Measurements from ENCODE around the gene CCDC87.

DNA sequence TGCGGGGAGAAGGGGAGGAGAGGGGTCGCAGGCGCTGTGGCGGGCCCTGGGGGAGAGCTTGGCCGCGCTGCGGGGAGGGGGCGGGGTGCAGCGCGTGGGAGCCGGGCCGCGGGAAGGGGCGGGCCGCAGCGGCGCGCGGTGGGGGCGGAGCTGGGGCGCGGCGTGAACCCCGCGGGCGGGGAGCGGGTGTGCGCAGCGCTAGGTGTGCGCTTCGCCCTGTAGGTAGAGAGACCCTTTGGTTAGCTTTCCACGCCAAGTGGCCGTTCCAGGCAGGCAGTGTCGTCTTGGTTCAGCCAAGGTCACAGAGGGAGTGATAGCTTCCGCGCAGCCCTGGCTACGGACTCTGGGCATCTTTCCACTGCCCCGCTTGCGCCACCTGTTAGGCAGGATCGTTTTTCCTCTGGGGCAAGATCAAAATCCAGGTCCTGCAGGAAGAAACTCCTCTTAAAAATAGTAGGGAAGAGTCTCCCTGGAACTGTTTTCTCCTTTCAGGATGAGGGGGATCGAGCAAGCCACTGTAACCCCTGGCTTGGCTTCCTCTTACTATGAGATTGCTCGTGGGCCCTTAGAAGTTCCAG, 404 bp downstream of the BANF1 start:
- RRBS: no CpG with 5 or more reads among the region's 42 CpGs

GRCh38 chr11:66015313-66016000, 3.6 kb downstream of the CST6 start:
- RRBS: no CpG with 5 or more reads among the region's 13 CpGs

DNA sequence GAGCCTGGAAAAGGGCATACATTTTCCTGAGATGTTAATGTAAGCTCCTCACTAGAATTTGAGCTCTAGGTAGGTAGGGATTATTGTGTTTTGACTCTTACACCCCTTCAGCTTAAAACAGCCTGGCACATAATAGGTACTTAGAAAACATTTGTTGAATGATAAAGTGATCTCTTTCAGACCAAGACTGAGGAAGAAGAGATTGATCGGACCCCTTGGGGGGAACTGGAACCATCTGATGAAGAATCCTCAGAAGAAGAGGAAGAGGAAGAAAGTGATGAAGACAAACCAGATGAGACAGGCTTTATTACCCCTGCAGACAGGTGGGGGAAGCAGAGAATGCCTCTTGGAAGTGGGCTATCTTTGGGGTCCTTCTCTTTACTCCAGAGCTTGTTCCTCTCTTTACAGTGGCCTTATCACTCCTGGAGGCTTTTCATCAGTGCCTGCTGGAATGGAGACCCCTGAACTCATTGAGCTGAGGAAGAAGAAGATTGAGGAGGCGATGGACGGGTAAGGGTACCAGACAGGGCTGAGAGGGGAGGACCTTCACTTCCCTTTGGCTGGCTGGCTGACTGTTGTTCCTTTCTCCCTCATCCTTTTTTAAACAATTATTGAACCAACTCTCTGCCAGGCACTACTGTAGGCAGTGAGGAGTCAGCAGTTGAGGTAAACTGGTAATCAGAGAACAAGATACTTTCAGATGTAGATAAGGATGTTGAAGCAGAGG, 6.7 kb upstream of the PACS1 start:
- RRBS: no CpG with 5 or more reads among the region's 3 CpGs

DNA sequence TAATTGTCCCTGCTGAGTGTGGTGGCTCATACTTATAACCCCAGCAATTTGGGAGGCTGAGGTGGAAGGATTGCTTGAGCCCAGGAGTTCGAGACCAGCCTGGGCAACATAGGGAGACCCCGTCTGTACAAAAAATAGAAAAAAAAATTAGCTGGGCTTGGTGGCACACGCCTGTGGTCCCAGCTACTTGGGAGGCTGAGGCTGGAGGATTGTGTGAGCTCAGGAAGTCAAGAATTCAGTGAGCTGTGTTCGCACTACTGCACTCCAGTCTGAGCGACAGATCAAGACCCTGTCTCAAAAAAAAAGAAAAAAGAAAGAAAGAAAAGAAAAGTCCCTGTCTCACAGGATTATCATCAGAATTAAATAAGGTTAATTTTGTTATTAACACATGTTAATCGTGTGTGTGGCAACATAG, 10.9 kb downstream of the PACS1 start:
- RRBS: no CpG with 5 or more reads among the region's 6 CpGs

- RRBS: no CpG with 5 or more reads among the region's 7 CpGs
These were observed 11.4 kb downstream of the PACS1 start for GRCh38 chr11:66081352-66081961.

DNA sequence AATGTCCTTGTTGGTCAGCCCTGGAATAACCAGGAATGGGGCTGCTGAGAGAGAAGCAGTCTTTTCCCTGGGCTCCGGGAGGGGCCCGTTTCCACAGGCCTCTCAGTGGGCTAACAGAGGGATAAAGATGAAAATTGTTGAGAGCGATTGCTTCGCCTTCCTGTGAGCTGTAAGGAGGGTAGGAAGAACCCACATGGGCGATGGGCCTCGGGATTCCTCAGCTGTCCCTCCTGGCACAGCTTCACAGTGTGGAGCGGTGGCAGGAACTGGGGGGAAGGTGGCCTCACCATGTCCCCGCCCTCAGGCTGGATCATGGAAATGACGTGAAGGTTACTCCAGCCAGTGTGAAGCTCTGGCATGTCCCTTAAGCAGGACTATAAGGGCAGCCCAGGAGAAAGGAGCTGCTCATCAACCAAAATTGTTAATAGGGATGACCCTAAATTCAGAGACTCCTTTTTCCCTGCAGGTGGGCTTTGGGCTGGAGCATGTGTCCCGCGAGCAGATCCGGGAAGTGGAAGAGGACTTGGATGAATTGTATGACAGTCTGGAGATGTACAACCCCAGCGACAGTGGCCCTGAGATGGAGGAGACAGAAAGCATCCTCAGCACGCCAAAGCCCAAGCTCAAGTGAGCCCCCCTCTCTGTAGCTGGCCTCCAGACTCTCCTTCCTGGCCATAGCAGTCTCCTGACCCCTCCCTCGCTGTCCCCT, 37.2 kb upstream of the KLC2 start:
- RRBS: no CpG with 5 or more reads among the region's 15 CpGs

GRCh38 chr11:66282014-66283288, 4.5 kb downstream of the CNIH2 start:
- RRBS: no CpG with 5 or more reads among the region's 50 CpGs

GRCh38 chr11:66351243-66351360, 3.7 kb upstream of the B4GAT1 start:
- RRBS: no CpG with 5 or more reads among the region's 3 CpGs

DNA sequence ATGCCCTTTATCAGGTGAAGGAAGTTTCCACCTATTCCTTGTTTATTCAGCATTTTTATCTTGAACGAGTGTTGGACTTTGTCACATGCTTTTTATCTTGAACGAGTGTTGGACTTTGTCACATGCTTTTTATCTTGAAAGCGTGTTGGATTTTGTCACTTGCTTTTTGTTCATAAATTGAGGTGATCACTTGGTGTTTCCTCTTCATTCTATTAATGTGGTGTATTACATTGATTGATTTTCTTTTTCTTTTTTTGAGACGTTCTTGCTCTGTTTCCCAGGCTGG, 3.9 kb upstream of the B4GAT1 start:
- RRBS: no CpG with 5 or more reads among the region's 4 CpGs

DNA sequence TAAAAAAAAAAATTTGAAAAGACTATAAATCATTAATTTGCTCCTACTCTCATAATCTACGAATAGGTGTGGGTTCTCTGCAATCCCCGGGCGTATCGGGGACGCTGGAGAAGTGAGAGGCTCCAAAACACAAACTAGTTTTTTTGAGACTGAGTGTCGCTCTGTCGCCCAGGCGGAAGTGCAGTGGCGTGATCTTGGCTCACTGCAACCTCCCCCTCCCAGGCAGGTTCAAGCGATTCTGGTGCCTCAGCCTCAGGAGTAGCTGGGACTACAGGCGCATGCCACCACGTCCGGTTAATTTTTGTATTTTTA, 707 bp upstream of the SLC29A2 start:
- RRBS: 1% methylated on average over 2 of the region's 13 CpGs

- RRBS: no CpG with 5 or more reads among the region's 9 CpGs
These were observed 1.3 kb upstream of the PELI3 start for GRCh38 chr11:66465378-66465903.

DNA sequence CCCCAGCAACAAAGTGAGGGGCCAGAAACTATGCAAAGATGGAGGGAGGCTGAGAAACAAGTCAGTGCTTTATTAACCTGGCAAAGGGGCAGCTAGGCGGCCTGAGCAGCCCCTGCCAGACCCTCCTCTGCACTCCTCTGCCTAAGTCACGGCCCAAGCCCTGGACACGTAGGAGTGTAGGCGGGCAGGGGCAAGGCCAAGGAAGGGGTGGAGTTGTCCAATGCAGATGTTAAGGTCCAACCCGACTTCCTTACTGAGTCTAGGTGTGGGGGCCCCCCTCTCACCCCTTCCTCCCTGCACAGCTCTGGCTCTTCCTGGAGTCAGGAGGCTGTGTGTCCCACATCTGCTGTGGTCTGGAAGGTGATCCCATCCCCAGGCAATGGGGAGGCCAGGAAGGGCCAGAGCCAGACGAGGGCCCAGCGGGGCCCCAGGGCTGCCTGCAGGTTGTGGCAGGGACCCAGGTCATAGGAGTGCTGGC, 6.6 kb downstream of the ZDHHC24 start:
- RRBS: no CpG with 5 or more reads among the region's 7 CpGs

GRCh38 chr11:66592295-66593431, at the start of gene CCDC87:
Gene CCDC87 (minus strand): TSS chr11:66593063.
- RRBS: 2% methylated on average over 31 of the region's 78 CpGs

DNA sequence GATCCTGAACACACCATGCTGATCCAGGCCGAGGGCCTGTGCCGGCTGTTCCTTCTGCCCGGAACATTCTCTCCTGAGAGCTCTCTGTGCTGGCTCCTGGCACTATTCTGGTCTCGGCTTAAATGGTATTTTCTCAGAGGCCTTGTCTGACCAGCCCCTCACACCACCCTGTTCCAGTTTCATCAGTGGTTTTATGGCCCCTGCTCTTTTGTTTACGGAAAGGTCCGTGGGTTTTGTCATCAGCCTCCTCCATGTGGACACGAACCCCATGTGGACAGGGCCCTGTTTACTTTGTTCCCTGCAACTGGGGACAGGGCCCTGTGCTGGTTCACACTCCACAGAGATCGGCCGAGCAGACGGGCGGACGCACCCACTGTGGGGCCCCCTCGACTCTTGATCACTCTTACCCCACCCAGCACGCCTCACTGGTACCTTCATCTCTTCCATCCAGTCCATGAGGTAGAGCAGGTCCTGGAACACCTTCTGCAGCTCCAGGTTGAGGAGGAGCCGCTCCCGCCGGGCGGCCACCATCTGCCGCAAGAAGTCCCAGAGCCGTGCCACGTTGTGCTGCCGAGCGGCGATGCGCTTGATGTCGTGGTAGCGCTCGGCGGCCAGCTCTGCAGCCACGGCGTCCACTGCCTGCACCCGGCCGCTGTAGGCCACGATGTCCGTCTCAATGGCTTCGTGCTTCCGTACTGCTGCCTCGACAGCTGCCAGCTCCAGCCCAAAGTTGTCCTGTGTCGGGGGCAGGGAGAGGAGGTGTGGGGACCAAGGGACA, 21.7 kb downstream of the SPTBN2 start:
- RRBS: 91% methylated on average over 2 of the region's 39 CpGs

DNA sequence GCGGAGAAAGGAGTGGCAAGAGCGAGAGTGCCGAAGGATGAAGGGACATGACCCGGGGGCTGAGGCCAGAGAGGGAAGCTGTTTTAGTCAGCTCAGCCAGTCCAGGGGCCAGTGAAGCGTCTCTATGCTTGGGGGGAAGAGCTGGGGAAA, 8.4 kb downstream of the SPTBN2 start:
- RRBS: no CpG with 5 or more reads among the region's 5 CpGs

DNA sequence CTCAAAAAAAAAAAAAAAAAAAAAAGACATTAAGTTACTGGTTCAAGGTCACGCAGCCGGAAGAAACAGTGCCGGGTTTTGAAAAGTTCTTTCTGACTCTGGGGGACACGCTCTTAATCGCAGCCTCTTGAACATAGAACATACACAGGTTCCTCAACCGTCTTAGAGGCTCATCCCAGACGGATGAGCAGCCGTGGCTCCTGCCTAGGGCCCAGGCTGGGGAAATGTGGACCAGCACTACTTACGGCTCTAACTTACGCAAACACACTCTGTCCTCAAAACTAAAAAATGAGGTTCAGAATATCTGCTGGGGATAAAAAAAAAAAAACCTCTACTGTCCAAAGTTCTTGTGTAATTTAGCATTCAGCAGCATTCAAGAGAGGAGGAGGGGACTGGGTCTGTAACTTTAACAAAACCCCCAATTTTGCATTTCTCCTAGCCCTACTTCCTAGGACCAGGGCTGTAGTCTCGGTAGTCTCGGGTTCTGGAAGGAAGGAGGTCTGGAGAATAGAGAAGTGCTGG, 6.1 kb downstream of the SPTBN2 start:
- RRBS: no CpG with 5 or more reads among the region's 12 CpGs

DNA sequence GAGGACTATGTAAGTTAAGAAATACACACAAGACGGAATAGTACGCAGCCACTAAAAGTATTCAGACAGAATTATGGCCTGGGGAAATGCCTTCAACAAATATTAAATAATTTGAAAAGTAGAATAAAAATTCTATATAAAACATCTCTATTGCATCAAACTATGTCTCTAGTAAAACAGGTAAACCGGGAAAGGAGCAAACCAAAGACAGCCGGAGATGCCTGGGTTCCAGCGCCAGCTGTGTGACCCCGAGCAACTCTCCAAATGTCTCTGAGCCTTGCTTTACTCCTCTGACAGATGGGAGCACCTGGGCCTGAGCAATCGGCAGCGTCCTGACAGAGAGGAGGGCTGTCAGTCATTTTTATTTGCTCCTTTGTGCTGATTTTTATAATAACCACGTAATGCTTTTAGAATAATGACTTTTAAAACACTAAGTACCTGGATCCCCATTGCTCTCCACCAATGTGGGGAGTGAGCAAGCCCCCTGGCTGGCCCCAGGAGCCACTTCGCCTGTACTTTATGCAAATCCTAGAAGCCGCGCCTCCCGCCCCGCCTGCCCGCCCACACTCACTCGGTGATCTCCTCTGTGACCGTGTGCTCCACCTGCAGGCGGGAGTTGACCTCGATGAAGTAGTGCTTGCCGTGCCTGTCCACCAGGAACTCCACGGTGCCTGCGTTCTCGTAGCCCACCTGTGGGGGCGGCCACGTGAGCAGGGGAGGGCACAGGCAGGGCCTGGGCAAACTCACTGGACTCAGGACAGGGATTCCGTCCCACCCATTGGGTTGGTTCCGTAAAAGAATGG, 11.6 kb downstream of the LRFN4 start:
- RRBS: no CpG with 5 or more reads among the region's 27 CpGs

DNA sequence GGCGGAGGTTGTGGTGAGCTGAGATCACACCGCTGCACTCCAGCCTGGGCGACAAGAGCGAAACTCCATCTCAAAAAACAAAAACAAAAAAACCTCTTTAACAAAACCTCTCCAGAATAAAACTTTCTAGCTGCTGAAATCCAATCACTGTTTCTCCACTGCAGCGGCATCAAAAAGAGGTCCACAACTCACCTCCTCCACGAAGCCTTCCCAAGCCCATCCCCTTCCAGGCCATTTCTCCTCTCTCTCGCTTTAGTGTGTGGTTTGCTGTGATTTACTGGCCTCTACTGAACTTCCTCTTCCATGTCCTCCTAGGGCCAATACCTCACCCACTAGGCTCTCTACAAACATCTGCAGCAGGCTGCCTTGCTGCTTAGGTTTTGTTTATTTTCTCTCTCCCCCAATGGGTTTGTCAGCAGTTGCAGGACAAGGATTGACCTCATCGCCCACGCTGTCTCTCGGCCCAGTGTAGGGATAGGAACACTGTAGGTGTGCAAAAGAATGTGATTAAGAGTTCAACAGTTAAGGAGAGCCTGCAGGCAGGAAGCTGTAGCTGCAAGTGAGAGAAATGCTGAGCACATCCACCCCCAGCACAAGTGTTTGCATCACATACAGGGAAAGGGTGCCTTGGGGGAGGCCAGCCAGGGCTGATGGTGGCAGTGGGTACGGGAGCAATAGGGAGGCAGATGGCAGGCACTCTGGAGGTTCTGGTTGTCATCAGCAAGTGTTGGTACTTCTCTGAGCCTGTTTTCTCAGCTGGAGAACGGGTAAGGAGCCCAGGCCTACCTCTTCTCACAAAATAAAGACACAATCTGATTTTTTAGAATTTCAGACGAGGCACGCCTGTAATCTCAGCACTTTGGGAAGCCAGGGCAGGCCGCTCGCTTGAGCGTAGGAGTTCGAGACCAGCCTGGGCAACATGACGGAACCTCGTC, 1.4 kb downstream of the PC start:
- RRBS: no CpG with 5 or more reads among the region's 20 CpGs

DNA sequence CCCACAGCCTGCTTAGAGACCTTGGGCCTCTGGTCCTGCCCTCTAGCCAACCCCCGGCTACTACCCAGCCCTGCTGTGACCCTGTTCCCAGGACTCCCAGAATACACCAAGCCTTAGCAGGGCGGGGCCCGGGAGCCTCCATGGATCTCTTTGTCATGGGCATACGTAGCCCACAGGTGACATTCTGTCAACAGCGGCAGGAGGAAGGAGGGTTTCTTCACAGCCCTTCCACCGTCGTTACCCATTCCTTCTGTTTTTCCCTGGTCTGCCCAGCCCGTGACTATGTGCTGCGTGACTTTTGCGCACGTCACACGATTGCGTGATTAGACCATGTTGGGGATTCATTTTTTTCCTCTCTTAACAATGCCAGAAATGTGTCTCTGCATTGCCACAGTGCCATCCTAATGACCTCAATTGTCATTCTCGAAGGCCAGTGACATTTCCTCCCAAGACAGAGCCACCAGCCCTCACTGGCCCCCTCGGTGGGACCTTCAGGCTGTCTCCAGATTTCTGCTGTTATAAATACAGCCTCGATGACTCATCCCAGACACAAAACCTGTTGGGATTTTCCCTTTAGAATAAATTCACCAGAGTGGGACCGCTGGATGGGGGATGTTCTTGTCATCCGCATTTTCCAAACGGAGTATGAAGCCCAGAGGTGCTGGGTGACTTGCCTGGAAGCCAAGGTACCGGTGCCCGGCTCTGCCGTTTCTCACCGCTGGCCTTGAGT, 9.1 kb downstream of the SYT12 start:
- RRBS: 79% methylated on average over 3 of the region's 23 CpGs

DNA sequence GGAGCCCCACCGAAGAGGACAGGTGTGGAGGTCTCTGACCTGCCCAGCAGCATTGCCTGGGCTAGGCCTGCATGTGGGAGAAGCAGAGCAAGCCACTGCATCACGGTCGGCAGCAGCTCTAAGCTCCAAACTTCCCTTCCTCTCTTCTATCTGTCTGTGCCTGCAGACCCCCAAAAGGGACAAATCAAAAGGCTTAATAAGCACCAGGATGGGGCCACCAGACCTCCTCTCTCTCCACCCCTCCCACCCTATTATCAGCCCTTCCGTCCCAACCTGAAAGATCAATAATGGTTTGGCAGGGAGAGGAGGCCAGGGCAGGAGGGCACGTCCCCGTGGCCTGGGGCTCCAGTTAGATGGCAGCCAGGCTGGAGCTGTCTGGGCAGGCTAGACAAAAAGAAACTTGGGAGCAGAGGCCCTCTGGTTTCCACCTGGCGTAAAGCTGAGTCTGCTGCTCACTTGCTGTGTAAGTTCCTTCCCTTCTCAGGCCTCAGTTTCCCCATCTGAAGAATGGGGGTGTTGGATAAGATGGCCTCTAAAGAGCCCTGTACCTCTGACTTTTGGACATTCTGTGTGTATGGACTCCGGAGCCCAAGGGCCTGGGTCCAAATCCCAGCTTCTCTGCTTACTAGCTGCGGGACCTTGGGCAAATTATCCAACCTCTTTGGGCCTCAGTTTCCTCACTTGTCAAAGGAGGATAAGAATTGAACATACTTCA, 3.8 kb upstream of the RHOD start:
- RRBS: no CpG with 5 or more reads among the region's 9 CpGs

All from AG04449 (cell line).